M059J (cell line): ENCODE results near the genes ARHGEF6, CXorf66, SPANXD, MAGEC1, FMR1 and MAGEA9B.

DNA sequence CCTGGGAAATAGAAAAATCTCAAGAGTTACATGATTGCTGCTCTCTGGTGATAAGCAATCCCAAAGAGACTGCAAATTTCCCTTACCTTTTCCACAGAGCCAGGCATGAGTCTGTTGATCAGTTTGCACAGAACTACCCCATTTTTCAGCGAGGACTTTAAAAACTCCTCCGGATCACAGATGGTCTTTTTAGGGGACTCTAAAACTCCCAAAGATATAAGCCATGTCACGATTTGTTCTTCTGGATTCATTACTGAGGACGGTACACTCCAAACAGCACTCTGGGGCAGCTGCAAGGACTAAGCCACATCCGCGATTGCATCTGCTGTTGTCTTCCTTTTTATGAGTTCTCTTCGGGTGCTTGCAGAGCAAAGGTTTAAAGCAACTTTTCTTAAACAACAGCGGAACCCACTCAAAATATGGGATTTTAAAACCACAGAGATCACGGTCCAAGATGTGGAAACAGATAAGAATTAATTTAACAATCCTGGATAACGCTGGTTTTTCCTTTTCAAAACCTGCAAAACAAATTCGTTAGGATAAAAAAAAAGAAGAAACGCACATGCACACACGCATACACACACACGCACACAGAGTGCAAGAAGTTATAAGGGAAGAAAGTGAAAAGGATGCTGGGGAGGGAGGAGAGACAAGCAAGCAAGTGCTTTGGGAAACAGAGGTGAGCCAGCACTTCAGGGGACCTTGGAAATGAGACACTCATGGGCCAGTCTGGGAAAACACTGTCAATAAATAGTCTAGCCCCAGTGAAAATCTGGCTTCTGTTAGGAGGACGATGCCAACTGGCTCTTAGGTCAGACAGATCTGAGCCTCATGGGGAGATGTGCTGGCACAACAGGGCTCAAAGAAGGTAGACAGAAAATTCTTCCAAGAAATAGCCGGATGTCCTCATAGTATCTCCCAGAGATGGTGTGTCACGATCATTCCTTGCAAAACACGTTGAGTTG lies at the start of gene ARHGEF6:
Gene ARHGEF6, minus strand, starts transcription at position 301 of the 965 bp plus-strand sequence.
- RAMPAGE, long total RNA: no peak

- RAMPAGE, long total RNA: no peak
Observed at GRCh38 chrX:136873219-136874129, 7.1 kb downstream of the RBMX start.

DNA sequence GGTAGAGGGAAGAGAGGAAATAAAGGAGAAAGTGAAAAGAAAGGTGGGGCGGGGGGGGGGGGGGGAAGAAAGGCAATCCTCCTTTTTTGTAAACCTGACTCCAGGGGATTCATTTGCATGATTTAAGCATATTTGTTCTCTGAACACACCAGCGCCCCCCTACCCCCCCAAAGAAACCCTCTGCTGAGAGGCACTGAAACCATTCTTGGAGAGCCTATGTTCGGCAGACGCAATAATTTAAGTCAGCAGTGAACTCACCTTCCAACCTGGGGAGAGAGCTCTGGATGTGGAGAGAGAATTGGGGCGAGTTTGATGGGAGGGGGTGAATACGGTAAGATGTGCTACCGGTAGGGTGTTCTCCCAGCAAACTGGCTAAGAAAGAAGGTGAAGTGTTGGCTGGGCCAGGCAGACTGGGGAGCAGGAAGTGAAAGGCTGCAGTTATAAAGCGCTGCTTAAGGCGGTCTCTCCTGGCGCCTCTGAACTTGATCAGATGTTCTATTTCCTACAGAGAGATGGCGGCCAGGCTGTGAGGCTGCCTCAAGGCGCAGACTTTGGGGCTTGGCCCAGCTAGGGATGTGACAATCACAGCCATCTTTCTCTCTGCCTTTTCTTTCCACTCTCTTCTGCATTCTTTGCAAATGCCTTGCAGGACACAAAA lies 1.7 kb upstream of the ZIC3 start:
- RAMPAGE, long total RNA: no peak

GRCh38 chrX:137566197-137567062 lies 503 bp downstream of the ZIC3 start:
- RAMPAGE, long total RNA: no peak

DNA sequence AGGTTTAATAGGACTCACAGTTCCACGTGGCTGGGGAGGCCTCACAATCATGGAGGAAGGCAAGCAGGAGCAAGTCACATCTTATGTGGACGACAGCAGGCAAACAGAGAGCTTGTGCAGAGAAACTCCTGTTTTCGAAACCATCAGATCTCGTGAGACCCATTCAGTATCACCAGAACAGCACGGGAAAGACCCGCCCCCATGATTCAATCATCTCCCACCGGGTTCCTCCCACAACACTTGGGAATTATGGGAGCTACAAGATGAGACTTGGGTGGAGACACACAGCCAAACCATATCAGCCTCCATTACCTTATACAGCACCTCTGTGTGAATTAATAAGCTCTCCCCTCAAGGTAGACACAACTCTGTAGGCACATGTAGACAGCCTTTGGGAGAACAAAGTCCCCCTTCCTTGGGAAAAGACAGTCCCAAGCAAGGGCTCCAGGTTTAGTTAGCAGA lies 279.0 kb upstream of the FGF13 start:
- RAMPAGE, long total RNA: no peak

DNA sequence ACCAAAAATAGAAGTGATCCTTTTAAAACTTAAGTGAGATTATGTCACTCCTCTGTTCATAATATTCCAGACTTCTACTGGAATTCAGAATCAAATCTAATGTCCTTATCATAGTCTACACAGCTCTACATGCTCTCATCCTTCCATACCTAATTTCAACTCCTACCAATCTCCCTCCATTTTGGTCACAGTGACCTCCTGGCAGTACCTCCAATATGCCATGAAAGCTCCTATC lies 2.9 kb upstream of the MCF2 start:
- RAMPAGE, long total RNA: no peak

DNA sequence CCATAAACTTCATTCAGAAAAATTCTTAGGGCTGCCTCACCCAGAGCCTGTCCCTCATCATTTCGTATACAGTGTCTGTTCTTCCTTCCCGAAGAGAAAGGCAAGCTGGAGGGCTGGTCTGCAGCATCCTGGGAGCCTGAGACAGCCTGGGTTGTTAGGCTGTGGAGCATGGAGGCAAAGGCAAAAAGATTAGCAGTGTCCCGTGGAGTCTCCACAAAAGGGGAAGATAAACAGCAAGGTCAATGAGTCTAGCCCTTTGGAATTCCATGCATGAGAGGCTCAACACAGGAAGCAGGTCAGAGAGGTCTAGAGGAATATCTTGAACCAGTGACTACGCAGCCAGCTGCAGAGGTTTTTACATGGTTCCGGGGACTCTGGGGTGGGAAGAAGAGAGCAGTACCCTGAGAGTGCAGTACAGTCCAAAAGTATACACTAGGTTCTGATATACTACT lies 12.1 kb upstream of the MCF2 start:
- RAMPAGE, long total RNA: no peak

- RAMPAGE, long total RNA: no peak
Observed at GRCh38 chrX:139774469-139775191, 66.7 kb upstream of the MCF2 start.

DNA sequence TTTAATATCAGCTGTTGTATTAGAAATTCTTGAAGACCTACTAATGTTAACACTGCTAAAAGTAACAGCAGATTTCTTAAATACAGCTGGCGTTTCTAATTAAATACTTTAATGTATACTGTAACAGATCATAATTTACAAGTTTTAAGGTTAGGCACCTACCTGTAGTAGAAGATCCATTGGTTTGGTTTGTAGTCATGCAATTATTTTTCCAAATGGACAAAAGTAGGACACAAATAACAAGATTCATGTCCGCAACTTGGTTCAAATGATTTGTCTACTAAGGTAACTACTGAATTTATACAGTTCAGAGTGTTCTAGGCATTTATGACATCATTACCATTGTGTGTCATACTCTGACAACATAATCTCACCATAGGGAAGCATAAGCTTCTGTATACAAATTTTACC lies at the start of gene CXorf66:
Gene CXorf66, minus strand, starts transcription at position 275 of the 411 bp plus-strand sequence.
- RAMPAGE, long total RNA: no peak

- RAMPAGE, long total RNA: no peak
Observed at GRCh38 chrX:141698594-141699039, at the start of gene SPANXD. Gene SPANXD (minus strand): TSS chrX:141698739.

GRCh38 chrX:141903488-141904117 lies at the start of gene MAGEC1:
Gene MAGEC1 (plus strand): TSS chrX:141903894.
- RAMPAGE, long total RNA: no peak

- RAMPAGE, long total RNA: no peak
Observed at GRCh38 chrX:143432832-143433244, 84.4 kb downstream of the SPANXN3 start.

DNA sequence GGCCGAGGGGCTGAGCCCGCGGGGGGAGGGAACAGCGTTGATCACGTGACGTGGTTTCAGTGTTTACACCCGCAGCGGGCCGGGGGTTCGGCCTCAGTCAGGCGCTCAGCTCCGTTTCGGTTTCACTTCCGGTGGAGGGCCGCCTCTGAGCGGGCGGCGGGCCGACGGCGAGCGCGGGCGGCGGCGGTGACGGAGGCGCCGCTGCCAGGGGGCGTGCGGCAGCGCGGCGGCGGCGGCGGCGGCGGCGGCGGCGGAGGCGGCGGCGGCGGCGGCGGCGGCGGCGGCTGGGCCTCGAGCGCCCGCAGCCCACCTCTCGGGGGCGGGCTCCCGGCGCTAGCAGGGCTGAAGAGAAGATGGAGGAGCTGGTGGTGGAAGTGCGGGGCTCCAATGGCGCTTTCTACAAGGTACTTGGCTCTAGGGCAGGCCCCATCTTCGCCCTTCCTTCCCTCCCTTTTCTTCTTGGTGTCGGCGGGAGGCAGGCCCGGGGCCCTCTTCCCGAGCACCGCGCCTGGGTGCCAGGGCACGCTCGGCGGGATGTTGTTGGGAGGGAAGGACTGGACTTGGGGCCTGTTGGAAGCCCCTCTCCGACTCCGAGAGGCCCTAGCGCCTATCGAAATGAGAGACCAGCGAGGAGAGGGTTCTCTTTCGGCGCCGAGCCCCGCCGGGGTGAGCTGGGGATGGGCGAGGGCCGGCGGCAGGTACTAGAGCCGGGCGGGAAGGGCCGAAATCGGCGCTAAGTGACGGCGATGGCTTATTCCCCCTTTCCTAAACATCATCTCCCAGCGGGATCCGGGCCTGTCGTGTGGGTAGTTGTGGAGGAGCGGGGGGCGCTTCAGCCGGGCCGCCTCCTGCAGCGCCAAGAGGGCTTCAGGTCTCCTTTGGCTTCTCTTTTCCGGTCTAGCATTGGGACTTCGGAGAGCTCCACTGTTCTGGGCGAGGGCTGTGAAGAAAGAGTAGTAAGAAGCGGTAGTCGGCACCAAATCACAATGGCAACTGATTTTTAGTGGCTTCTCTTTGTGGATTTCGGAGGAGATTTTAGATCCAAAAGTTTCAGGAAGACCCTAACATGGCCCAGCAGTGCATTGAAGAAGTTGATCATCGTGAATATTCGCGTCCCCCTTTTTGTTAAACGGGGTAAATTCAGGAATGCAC lies at the start of gene FMR1:
Gene FMR1, plus strand, starts transcription at position 93 of the 1,152 bp plus-strand sequence.
- RAMPAGE, long total RNA: no peak

DNA sequence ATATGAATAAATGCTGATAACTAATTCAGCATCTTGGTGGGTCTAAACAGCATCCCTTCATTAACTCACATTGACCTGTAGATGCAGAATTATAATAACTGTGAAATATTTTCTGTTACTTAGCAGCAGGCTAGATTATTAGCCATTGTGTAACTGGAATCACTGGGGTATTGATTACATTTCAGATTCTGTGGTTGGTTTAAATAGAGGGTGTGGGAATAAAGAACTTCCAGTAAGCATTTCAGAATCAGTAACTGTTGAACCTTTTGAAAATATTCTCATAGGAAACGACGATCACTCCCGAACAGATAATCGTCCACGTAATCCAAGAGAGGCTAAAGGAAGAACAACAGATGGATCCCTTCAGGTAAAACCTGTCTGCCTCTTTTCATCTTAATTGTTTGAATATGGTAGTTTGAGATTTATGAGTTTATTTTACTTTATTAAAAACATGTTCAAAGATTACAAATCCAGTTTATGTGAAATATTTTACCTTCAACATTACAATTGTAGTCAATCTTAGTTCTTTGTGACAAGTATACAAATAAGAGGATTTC lies 33.6 kb downstream of the FMR1 start:
- RAMPAGE, long total RNA: no peak

DNA sequence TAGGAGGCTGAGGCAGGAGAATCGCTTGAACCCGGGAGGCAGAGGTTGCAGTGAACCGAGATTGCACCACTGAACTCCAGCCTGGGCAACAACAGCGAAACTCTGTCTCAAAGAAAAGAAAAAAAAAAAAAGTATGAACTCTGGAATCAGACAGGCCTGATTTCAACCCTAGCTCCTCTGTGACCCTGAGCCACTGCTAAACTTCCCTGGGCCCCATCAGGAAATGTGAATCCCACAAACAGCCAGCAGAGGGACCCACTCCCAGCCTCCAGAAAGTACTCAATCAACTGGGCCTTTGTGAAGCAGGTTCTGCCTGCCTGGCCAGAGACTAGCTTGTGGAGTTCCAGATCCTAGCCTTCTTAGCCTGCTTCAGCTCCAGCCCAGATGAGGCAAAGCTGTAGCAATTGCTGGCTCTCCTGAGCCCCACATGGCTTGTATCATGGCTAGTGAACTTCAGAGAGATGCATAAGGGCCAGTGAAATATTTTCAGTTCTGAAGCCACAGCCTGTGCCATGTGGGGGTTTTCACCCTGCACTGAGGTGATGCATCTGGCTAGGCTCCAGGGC lies 7.2 kb upstream of the IDS start:
- RAMPAGE, long total RNA: no peak

DNA sequence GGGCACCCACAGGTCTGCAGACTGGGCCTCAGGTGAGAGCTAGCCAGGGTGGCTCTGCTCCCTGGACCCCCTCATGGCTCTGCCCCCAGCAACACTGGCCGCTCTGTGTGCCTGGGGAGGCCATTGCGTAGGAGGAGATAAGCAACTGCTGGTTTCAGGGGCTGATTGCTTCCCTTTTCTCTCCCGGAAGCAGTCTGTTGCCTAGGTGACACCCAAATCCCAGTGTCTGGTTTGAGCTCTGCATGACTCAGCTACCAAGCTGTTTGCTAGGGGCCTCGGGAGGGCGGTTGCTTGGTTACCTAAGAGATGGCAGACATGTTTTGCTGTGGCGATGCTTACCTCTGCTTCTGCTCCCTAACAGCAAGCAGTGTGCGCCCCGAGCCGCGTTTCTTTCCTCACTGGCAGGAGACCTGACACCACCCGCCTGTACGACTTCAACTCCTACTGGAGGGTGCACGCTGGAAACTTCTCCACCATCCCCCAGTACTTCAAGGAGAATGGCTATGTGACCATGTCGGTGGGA lies 15.4 kb upstream of the EOLA1 start:
- RAMPAGE, long total RNA: no peak

GRCh38 chrX:149587148-149587740 lies at the start of gene MAGEA9B:
Gene MAGEA9B (minus strand): TSS chrX:149587459.
- RAMPAGE, long total RNA: no peak

DNA sequence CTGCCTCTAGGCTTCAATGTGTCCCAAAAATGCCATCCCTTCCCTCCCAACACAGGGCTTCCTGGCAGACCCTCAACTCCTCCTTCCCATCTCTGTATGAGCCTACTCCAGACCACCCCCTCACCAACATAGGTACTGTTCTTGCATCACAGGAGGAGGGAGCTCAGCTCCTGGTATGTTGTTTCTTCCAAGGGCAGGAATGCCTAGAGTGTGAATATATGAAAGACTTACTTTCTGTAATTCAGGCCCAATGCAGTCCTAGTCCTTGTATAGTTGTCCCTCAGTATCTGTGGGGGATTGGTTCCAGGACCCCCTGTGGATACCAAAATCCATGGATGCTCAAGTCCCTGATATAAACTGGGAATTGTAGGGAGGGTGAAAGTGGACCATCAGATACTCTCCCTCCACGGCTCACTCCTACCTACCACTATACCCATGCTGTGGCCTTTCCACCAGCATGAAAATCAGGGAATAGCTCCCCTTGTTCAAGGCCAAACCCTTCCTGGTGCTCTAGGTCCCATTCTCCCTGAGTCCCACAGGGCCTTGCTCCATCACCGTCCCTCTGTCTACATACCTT lies 11.6 kb upstream of the HSFX2 start:
- RAMPAGE, long total RNA: no peak

- RAMPAGE, long total RNA: no peak
Observed at GRCh38 chrX:149945792-149946607, 7.7 kb upstream of the EOLA2 start.

GRCh38 chrX:150363662-150364621 lies 825 bp downstream of the MAMLD1 start:
- RAMPAGE, long total RNA: no peak